SK-N-MC (cell line): ENCODE results near the genes LRP3 and CHST8.

- RRBS = 5% methylated on average over 35 of the region's 65 CpGs
Measured at GRCh38 chr19:29812340-29813003, 681 bp downstream of the CCNE1 start.

- RRBS = no CpG with 5 or more reads among the region's 8 CpGs
Measured at GRCh38 chr19:29878963-29879428, 63.0 kb upstream of the URI1 start.

GRCh38 chr19:29992935-29993404, 50.9 kb downstream of the URI1 start:
- RRBS = no CpG with 5 or more reads among the region's 2 CpGs

- RRBS = no CpG with 5 or more reads among the region's 9 CpGs
Measured at GRCh38 chr19:30387298-30387711, 15.1 kb downstream of the ZNF536 start.

GRCh38 chr19:30718892-30719247, 346.7 kb downstream of the ZNF536 start:
- RRBS = no CpG with 5 or more reads among the region's 2 CpGs

DNA sequence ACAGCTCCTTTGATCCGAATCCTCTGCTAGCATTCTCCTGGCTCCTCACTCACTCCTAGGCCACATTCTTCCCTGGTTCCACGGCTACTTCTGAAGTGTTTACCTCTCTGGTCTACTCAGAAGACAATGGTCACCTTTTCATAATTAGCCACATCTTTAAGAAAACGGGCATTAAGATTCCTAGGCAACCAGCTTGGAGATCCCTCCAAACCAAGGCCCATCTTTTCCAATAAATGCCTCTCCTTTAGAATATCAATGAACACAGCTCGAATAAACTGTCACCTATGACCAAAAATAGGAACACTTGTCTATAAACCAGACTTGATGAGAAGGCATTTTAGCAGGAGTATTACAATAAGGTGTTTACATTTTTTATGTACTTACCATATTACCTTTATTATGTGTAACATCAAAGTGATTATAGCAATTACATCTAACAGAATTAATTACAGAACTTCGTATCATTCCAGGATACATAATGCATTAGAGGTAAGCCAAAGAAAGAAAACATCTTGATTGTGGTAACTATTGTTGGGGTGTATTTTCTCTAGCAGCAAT, 7.4 kb downstream of the TSHZ3 start:
- RRBS = no CpG with 5 or more reads among the region's 5 CpGs

- RRBS = no CpG with 5 or more reads among the region's 40 CpGs
Measured at GRCh38 chr19:31353011-31353860, 4.0 kb upstream of the TSHZ3 start.

- RRBS = no CpG with 5 or more reads among the region's 2 CpGs
Measured at GRCh38 chr19:31859490-31859820, 486.0 kb upstream of the ZNF507 start.

DNA sequence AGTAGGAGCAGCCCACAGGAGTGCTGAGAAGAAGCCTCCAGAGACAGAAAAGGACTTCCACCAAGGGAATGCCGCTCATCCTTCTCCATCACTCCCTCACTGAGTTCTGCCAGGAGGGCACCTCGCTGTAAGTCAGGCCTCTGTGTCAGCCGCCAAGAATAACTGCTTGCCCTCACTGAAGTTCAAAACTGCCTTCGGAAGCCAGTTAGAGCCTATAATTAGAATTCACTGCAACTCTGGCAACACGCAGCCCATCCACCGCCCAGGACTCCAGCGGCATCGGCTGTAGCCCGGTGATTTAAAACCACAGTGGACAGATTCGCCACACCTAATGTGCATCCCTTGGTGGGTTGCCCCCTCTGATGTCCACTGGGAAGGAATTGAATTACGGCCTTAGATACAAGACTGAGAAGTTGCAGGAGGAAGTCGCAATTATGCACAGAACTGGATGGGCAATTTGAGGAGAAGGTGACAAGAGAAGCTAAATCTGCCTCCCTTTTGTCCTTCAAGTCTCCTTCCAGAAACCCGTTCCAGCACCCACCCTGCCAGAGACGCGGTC, 281.7 kb upstream of the ZNF507 start:
- RRBS = no CpG with 5 or more reads among the region's 15 CpGs

- RRBS = no CpG with 5 or more reads among the region's 2 CpGs
Measured at GRCh38 chr19:32086794-32087164, 258.6 kb upstream of the ZNF507 start.

DNA sequence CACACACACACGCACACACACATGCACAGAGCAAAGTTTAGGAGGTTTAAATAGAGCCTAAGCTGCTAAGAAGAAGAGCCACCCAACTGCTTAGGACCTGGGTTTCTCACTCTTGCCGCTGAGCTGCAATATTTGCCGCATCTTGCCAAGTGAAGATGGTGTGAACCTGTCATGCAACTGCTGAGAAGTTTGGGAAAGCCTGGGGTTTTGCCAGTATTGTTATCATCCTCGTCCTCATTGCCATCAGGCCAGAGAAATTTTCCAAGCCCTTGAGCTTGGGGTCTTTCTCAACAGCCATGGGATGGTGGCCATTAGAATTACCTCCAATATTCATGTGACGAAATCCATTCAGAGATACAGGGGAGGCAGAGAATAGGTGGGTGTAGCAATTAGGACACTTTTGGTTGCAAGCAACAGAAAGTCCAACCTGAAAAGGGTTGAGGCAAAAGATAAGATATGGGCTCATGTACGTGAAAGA, 75.3 kb upstream of the ZNF507 start:
- RRBS = no CpG with 5 or more reads among the region's 6 CpGs

- RRBS = no CpG with 5 or more reads among the region's 5 CpGs
Measured at GRCh38 chr19:32376359-32376725, 29.2 kb upstream of the DPY19L3 start.

- RRBS = no CpG with 5 or more reads among the region's 6 CpGs
Measured at GRCh38 chr19:32933469-32934399, 38.0 kb downstream of the CEP89 start.

DNA sequence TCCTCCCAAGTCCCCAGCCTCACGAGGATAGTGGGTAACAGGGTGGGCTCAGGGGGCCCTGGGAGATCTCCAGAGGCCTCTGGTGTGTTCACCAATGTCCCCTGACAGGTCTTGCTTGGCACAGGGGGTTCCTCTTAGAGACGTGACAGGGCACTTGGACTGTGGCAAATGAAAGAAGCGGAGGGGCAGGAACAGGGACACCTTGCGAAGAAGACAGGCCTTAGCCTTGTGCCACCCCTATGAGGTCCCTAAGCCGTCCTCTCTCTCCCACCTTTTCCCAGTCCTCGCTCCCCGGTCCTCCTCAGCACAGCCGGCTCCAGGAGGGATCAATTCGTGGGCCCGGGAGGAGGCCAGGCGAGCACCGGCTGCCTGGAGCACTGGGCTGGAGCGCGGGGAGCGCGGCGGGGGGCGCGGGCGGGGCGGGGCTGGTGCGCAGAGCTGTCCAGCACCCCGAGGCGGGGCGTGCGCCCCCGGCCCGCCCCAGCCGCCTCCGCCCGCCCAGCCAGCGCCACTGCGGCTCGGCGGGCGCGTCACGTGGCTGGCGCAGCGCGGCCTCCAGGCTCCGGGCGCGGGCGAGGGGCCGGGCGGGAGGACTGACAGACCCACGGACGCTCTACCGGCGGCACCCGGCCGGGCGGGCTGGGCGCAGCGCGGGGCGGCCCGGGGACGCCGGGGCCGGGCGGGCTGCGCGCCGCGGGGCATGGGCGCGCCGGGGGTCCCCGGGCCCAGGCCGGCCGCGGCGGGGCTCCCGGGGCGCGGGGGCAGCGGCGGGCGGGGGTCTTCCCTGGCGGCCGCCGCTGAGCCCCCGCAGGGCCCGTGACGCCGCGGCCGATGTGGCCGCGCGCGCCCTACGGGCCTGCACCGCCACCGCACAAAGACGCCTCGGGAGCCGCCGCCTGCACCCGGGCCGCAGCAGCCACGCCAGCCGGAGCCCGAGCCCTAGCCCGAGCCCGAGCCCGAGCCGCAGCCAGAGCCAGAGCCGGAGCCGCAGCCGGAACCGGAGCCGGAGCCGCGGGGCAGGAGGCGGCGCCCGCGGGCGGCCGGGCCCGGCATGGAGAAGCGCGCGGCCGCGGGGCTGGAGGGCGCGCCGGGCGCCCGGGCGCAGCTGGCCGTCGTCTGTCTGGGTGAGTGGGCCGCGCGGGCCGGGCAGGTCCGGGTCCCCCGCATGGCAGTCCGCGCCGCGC, at the start of gene LRP3:
LRP3 (plus strand) TSS at position 596 of the 1,184 bp plus-strand sequence.
- RRBS = under 1% methylated on average over 57 of the region's 147 CpGs

GRCh38 chr19:33298428-33299027, 3.8 kb downstream of the CEBPA start:
- RRBS = no CpG with 5 or more reads among the region's 23 CpGs

- RRBS = no CpG with 5 or more reads among the region's 10 CpGs
Measured at GRCh38 chr19:33304999-33305840, 2.9 kb upstream of the CEBPA start.

DNA sequence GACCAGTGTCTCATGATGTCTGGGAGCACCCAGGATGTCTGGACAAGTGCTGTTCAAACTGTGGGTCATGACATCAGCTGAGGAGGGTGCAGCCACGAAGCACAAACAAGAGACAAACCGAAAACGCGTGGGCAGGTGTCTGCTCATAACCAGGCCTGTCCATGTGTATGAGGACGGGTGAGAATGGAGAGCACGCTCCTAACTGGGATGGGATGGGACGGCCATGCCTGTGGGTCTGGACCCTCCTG, 32.6 kb downstream of the CEBPG start:
- RRBS = no CpG with 5 or more reads among the region's 7 CpGs

DNA sequence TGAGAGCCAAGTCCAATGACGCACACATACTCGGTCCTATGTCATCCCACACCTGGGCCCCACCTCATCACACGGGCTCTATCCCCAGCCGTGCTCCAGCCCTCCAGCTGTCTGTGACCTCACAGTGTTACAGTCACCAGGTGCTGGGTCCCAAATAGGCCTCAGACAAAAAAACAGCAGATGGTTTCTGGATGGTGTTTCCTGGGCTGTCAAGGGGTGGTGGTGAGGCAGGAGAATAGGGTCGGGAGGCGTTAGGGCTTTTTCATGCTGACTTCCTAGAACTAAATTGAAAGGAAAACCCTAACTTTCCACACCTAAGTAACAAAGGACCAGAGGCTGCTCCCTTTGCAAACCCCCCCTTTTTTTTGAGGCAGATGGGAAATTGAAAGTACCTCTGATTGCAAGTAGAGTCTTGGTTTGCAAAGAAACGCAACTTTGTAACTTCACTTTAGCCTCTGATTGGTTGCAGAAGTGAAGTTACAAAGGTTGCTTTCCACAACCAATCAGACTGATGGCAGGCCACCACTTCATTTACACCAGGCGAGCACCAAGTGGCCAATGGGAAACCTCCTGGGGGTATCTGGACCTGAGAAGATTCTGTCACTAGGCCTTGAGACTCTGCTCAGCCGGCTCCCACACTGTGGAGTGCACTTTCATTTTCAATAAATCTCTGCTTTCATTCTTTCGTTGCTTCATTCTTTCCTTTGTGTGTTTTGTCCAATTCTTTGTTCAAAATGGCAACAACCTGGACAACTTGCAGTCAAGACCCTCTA, 19.2 kb downstream of the PEPD start:
- RRBS = no CpG with 5 or more reads among the region's 10 CpGs

GRCh38 chr19:33580208-33581003, 41.3 kb upstream of the CHST8 start:
- RRBS = no CpG with 5 or more reads among the region's 15 CpGs

GRCh38 chr19:33621394-33622425, at the start of gene CHST8:
CHST8 (plus strand) TSS chr19:33621953.
- RRBS = 6% methylated on average over 99 of the region's 140 CpGs